M059J (cell line): ENCODE measurements around a stretch of chr7.

- RAMPAGE, long total RNA, result no peak
Measured at GRCh38 chr7:4725256-4725890, 43.3 kb downstream of the FOXK1 start.

GRCh38 chr7:4831866-4832353 is 29.9 kb downstream of the PAPOLB start:
- RAMPAGE, long total RNA, result no peak

DNA sequence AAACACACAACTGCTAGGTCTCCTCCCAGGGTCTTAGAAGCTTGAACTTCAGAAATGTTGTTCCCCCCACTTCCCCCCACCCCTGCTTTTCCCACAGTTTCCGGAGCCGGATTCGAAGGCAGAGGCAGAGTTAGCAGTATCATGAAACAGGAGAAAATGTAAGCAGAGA is 1.8 kb downstream of the RADIL start:
- RAMPAGE, long total RNA, result no peak

GRCh38 chr7:4998362-4999228 is 39.6 kb upstream of the MMD2 start:
- RAMPAGE, long total RNA, result no peak

DNA sequence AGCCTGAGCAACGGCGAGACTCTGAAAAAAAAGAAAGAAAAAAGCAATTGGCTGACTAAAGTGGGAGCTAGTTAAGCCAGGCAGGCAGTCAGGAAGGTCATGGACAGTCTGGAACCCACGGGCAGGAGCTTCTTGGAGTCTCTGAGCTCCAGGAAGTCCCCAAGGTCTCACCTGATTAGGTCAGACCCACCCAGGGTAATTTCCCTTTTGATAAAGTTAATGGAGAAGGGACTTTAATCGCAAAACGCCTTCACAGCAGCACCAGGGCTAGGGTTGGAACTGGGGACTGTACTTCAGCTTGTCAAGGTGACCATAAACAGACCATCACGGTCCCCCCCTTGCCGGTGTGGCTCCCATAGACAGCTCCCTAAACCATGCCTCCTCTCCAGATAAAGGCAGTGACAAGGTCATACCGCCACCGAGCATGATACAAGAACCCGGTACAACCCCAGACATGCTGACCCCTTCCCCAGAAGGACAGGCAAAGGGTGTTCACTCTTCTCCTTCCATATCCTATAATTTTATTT is 6.7 kb downstream of the SLC29A4 start:
- RAMPAGE, long total RNA, result no peak

DNA sequence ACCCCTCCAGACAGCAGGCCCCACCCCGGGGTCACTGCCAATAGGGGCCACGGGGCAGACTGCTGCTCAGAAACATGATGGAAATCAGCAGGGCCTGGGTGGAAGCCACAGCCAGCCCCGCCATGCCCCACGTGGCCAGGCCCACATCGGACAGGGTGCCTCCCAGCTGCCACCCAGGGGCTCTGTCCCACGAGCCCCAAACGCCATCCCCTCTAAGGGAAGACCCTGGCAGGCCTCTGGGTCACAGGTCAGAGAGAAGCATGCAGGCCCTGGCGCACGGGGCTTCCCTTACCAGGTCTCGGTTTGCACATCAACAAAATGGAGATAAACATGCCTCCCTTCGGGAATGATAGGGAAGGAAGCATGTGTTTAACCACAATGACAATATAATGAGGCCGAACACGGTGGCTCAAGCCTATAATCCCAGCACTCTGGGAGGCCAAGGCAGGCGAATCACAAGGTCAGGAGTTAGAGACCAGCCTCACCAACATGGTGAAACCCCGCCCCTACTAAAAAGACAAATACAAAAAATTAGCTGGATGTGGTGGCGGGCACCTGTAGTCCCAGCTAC is 28.2 kb downstream of the TNRC18 start:
- RAMPAGE, long total RNA, result no peak

- RAMPAGE, long total RNA, result no peak
Measured at GRCh38 chr7:5425240-5425522, 1.5 kb upstream of the TNRC18 start.

GRCh38 chr7:5528928-5529487 is 1.4 kb downstream of the ACTB start:
- RAMPAGE, long total RNA, result no peak

GRCh38 chr7:5549132-5549820 is 18.9 kb upstream of the ACTB start:
- RAMPAGE, long total RNA, result no peak

DNA sequence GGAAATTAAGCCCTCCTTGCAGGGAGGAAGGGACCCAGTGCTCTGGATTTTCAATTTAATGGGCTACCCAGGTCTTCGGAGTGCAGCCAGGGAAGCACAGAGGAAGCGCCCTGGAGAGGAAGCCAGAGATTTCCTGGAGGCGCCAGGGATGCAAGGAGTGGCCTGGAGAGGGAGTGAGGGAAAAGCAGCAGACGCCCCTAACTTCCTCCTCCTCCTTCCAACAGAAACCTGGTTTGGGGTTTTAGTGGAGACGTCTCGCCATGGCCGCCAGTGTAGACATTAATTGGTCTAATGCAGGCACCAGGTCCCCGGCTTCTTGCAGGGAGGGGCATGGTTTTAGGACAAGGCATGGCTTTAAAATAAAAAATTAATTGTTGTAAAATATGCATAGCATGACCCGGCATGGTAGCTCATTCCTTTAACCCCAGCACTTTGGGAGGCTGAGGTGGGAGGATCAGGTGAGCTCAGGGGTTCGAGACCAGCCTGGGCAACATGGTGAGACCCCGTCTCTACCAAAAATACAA is 11.4 kb upstream of the FSCN1 start:
- RAMPAGE, long total RNA, result no peak

- RAMPAGE, long total RNA, result no peak
Measured at GRCh38 chr7:5610337-5610855, 17.8 kb downstream of the FSCN1 start.

DNA sequence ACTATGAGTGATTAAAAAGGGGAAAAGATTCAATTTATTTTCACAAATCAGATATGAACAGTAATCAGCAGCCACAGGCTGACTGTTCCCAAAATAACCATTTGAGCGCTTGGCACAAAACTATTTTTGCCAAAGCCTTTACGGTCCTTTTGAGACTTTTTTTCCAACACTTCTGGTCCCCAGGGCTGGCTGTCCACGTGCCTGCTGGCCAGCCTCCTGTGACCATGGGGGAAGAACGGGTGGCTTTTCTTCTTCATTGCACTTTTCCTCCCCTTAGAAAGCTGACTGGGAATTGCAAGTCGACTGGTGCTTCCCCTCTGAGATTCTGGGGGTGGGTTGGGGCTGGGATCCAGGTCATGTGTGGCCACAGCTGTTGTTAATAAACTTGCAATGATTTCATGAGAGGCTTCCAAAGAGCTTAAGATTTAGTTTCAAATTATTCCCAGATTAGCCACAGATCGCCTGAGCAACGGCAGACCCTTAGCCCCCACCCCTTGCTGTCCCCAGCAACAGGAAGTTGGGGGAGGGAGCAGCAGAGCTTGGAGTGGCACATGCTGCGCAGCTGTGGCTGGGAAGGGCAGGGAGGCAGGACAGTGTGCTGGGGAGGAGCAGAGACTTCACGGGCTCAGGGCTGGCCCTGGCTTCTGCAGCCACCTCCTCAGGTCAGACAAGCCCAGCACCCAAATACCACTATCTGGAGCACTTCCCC is 41.5 kb downstream of the FSCN1 start:
- RAMPAGE, long total RNA, result no peak

- RAMPAGE, long total RNA, result no peak
Measured at GRCh38 chr7:5677936-5678458, 85.4 kb downstream of the FSCN1 start.

DNA sequence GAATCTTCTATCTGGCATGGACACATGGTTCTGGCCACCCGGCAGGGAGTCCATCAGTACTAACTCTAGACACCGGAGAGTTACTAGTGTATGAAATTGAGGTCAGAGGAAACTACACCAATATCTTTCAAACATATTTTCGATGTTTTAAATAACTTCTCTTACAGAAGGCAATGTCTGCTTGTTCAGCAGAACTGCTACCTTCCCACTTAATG is 89.9 kb downstream of the RNF216 start:
- RAMPAGE, long total RNA, result no peak

- RAMPAGE, long total RNA, result no peak
Measured at GRCh38 chr7:5691885-5692872, 89.3 kb downstream of the RNF216 start.

DNA sequence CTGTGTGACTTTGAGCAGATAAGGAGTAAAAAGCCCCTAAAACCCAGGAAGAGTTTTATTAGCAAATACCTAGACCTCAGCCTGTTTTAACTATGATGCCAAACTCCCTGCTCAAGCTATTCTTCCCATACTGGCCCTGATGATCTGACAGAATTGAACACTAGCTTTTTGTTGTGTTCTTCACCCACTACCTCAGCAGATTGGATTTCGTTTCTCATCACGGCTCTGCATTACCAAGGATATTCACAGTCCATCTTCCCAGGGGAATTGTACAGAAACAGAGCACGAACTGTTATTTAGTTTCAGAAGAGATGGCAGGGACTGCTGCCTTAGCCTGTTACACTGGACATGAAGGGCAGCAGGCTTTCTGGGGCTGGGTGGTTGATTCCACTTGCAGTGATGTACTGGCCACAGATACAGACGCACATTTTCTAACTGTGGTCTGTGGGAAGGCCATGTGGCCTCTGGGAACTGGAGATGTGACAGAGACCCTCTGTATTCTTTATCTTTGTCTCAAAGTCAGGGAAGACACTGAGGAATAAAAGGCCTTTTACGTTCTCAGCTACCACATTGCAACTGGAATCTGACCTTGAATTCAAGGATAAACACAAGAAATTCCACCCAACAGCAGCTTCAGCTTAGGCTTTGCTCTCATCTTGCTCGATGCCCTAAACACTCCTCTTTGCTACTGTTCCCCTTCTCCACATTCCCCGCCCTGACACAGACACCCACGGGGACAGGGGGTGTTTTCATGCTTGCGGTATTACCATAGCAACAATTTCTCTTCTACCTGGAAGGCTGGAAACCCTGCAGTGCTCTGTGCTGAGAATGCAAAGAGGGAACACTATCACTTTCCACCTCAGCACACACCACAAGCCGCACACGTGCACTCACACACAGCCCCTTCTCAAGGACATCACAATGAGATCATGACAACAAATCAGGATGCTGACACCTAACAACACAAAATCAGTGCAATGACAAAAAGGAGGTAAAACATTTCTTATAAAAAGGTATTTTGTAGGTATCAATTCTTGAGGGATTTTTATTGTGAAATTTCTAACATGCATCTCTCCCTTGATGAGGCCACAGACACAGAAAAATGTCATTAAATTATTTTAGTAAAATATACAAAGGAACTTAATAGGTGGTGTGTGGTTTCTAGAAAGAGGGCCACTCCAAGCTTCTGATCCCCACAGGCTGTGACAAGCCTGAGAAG is 81.7 kb downstream of the RNF216 start:
- RAMPAGE, long total RNA, result no peak

DNA sequence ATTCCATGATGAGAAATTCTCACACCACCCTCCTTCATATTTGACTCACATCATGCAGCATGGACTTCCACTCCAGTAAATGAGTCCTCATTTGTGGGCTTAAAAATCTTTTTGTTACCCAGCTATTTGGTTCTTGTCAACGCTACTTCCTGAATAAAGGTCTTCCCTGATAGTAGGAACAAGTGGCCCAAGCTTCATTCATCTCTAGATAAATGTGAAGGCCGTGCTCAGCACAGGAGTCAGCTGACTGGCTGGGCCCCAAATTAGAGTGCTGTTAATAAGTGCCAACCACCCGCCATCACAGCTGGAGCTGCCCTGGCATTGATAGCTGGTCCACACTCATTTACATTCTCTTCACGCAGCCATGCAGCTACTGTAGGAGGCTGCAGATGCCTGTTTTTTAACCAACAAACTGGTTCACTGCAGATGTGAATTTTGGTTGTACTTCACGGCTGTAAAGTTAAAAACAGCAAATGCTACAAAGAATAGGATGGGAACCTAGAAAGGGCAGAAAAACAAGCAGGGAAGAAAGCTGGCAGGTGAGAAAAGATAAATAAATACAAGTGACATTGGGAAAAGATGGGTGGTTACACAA is 78.3 kb downstream of the RNF216 start:
- RAMPAGE, long total RNA, result no peak

DNA sequence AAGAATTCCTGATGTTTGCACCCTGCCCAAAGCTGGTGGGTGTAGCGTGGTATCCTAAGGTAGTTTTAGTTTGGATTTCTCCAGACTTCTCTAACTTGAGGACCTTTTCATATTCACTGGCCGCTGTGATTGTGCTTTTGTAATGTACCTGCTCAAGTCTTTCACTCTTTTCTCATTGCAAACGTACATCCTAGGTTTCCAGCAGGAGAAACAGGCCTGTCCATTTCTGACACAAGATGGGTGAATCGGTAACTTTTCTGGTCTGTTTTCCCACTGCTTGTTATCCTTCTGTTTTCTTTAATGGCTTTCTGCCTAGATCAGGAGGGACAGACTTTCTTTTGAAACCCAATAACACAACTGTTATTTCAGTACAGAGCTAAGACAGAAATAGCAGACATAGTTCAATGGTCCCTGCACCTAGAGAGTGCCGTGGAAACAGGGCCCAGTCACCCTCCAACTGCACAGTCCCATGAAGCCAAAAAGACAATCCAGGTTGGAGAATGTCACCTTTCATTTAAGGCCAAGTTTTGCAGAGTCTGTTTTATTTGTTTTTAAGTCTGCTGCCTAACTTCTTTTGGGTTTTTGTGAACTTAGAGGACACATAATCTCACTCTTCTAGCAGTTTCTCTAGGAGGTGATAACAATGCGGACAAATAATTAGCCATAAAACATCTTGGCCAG is 2.4 kb downstream of the AIMP2 start:
- RAMPAGE, long total RNA, result no peak

GRCh38 chr7:6015697-6016387 is 6.8 kb downstream of the AIMP2 start:
- RAMPAGE, long total RNA, result no peak

DNA sequence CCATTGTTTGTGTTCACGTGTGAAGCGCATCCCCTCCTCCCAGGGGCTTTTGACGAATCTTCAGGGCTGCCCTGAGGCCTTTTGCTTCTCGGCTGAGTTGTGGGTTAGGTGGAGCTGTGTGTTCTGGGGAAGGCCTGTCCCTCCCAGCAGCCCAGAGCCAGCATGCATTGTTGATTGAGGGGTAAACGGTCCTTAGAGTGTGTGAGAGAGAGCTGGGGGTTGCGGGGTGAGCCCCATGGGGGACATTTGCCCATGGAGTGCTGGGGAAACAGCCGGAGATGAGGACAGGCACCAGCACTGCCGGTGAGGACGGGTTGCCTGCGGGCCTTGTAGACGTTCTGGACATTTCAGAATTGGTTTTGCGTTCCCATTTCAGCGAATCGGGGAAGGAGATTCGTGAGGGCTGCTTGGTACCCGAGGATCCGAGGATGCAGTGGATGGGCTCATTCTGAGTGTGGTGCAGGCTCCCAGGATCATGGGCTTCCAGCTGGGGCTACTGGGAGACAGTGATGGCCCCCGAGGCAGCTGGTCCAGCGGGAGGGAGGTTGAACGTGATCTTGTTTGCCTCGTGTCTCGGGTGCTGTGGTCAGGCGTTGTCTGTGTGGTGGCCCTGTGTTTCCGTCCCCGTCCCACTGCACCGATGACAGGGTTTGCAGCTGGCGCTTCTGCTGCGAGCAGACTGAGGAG is 53.7 kb downstream of the USP42 start:
- RAMPAGE, long total RNA, result no peak